Heart (tissue), 3 donors: ENCODE measurements around a stretch of chr1.

- RAMPAGE, long total RNA, 2 experiments: no peak in any of the 2 experiments
Measured at GRCh38 chr1:21791646-21791977, 8.7 kb upstream of the USP48 start.

DNA sequence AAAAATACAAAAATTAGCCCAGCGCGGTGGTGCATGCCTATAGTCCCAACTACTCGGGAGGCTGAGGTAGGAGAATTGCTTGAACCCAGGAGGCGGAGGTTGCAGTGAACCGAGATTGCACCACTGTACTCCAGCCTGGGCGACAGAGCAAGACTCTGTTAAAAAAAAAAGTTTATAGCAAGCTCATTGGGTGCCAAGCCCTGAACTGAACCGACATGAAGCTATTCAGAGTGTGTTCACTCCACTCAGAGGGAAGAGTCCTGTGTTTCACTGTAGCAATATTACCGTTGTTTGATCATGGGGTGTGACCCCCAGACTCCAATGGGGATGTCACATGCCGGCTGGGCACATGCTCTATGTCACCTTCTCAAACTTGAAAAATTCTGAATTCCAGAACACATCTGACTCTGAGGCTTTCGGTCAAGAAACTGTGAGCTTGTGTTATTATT, 36.4 kb downstream of the HSPG2 start:
- RAMPAGE, long total RNA, 2 experiments: no peak in any of the 2 experiments

- RAMPAGE, long total RNA, 2 experiments: no peak in any of the 2 experiments
Measured at GRCh38 chr1:21901440-21901940, 35.6 kb downstream of the HSPG2 start.

- RAMPAGE, long total RNA, 2 experiments: no peak in any of the 2 experiments
Measured at GRCh38 chr1:21910809-21912046, 25.9 kb downstream of the HSPG2 start.

GRCh38 chr1:21926112-21926585, 11.0 kb downstream of the HSPG2 start:
- RAMPAGE, long total RNA, 2 experiments: no peak in any of the 2 experiments

DNA sequence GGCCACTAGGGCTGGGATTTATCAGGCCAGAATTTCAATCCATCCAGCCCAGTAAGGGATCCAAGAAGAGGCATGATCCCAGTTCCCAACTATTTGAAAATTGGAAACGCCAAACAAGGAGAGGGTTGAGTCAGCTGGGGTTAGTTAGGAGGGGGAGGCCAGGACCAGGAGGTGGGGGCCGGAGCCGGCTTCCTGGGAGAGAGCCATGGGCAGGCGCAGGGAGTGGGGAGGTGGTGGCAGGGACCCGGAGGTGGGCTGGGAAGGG, 10.4 kb downstream of the HSPG2 start:
- RAMPAGE, long total RNA, 2 experiments: no peak in any of the 2 experiments

- RAMPAGE, long total RNA, 2 experiments: no peak in any of the 2 experiments
Measured at GRCh38 chr1:21927223-21928363, 9.5 kb downstream of the HSPG2 start.

GRCh38 chr1:21935427-21936509, 1.3 kb downstream of the HSPG2 start:
- RAMPAGE, long total RNA, 2 experiments: no peak in any of the 2 experiments

GRCh38 chr1:21955452-21956114, 18.5 kb upstream of the HSPG2 start:
- RAMPAGE, long total RNA, 2 experiments: no peak in any of the 2 experiments

DNA sequence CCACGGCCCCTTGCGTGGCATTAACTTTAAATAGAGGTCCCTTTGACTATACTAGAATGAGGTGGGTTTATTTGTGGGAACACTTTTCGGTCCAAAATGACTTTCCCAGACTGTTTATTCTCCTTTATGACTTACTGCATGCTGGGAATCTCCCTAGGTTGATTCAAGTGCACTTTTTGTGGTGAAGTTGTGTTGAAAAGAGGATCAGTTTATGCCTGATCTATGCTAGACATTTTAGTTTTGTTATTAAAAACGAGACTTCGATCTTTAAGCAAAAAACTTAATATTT, 1.3 kb downstream of the CDC42 start:
- RAMPAGE, long total RNA, 2 experiments: no peak in any of the 2 experiments

GRCh38 chr1:22119840-22120509, 22.9 kb downstream of the WNT4 start:
- RAMPAGE, long total RNA, 2 experiments: no peak in any of the 2 experiments

- RAMPAGE, long total RNA, 2 experiments: no peak in any of the 2 experiments
Measured at GRCh38 chr1:22163655-22164037, 20.7 kb upstream of the WNT4 start.

DNA sequence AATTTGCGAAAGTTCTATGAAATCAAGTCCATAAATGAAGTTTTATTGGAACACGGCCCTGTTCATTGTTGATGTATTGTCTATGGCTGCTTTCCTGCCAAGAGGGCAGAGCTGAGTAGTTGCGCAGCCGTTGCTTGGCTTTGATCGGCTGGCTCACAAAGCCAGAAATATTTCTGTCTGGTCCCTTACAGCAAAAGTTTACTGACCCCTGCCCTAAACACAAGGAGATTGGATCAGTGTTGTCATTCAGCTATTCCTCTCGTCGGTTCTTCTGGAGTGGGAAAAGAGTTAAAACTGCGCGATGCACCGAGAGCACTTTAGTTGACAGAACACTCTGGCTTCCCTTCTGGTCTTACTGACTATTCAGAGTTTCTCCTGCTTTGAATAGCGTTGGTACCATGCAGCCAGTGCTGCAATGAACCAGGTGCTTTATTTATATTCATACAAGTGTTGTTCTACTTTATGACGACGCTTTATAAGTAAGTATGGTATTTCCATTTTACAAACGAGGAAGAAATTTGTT, 878 bp downstream of the ZBTB40 start:
- RAMPAGE, long total RNA, 2 experiments: no peak in any of the 2 experiments

- RAMPAGE, long total RNA, 2 experiments: no peak in any of the 2 experiments
Measured at GRCh38 chr1:22508988-22509419, 54.3 kb upstream of the EPHA8 start.

GRCh38 chr1:22537084-22537283, 26.3 kb upstream of the EPHA8 start:
- RAMPAGE, long total RNA, 2 experiments: no peak in any of the 2 experiments

DNA sequence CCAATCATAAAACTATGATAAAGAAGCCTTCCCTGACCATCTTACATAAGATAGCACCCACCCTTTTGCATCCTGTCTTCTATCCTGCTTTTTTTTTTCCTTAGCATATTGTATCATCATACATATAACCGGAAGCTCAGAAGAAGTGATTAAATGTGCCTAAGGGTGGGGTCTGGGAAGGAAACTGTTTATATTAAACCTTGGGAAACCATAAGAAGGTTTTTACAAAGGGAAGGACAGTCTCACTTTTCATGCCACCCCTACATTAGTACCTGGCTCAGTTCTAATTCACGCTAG, 82.6 kb downstream of the KDM1A start:
- RAMPAGE, long total RNA, 2 experiments: no peak in any of the 2 experiments

DNA sequence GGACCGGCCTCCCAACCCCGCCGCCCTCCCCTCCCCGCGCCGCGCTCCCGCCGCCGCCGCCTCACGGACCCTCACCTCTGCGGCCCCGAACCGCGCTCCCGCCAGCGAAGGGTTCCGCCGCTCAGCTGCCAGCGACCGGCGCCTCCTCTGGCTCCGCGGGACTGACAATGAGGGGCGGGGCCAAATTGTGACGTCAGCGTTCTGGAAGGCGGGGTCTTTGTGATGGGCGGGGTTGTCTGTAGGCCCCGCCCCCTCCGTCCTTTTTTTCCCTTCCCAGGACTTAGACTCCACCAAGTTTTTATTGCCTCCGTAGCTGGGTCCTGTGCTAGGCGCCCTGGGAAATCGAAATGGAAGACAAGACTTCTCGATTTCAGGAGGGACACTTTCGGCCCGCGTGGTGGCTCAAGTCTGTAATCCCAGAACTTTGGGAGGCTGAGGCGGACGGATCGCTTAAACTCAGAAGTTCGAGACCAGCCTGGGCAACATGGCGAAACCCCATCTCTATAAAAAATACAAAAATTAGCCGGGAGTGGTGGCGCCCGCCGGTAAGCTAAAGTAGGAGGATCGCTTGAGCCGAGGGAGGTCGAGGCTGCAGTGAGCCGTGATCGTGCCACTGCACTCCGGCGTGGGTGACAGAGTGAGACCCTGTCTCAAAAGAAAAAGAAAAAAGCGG, 48.5 kb downstream of the HTR1D start:
- RAMPAGE, long total RNA, 2 experiments: start-site peak on the minus strand in 1 of 2 experiments, centred at position 136 of the sequence, 506 reads per replicate

GRCh38 chr1:23178331-23178693, 39.0 kb downstream of the HTR1D start:
- RAMPAGE, long total RNA, 2 experiments: no peak in any of the 2 experiments

- RAMPAGE, long total RNA, 2 experiments: no peak in any of the 2 experiments
Measured at GRCh38 chr1:23187482-23188125, 29.7 kb downstream of the HTR1D start.

GRCh38 chr1:23304120-23304768, 39.8 kb downstream of the HNRNPR start:
- RAMPAGE, long total RNA, 2 experiments: no peak in any of the 2 experiments